NB4 (cell line): ENCODE data around the gene ANKLE1.

DNA sequence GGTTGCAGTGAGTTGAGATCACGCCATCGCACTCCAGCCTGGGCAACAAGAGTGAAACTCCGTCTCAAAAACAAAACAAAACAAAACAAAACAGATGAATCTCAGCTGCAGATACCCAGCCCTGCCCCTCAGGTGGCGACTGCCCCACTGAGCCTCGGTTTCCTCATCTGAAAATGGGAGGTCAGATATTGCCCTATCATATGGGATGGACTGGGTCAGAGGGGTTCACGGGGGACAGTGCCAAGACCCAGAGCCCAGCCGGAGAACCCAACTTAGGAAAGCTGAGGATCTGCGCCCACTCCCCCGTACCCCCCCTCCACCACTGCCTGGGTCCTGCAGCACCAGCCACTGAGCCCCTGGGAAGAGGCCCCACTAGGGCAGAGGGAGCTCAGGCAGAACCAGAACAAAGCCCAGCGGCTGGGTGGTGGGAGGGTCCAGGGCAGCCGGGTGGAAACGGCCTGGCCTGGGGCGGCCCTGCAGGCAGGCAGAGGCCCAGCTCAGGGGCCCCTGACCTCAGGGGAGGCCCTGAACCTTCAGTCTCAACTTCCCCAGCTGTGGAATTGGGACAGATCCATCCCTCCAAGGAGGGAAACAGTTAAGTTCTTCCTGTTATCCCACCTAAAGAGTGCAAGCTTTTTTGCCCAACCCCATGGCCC is 3.3 kb downstream of the NR2F6 start:
- RRBS, result no CpG with 5 or more reads among the region's 13 CpGs

- RRBS, result no CpG with 5 or more reads among the region's 7 CpGs
These were observed 301 bp downstream of the BABAM1 start for GRCh38 chr19:17267630-17267857.

- RRBS, result no CpG with 5 or more reads among the region's 6 CpGs
These were observed 4.1 kb downstream of the BABAM1 start for GRCh38 chr19:17271281-17271727.

DNA sequence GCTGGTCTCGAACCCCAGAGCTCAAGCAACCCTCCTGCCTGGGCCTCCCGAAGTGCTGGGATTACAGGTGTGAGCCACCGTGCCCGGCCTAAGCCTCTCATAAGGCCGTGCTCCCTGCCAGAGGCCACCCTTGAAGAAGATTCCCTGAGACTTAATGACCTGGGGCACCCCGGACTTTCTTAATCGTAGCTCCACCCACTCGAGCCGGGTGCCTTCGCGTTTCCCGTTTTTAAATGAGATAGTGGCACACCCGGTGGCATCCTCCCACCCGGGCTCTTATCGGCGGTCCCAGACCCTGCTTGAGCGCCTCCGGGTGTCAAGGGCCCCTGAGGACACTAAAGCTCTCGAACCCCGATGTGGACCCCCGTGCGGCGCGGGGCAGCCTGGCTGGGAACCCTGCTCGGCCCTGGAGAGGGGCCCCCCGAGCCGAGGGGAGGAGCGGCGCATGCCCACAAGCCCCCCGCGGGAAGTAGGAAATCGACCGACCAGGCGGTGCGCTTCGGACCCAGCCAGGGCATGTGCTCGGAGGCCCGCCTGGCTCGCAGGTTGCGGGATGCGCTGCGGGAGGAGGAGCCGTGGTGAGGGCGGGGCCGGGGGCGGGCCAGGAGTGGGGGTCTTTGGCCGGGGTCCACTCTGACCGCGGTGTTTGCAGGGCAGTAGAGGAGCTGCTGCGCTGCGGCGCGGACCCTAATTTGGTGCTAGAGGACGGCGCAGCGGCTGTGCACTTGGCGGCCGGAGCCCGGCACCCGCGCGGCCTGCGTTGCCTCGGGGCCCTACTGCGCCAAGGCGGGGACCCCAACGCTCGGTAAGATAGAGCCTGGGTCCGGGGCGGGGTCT is at the start of gene ANKLE1:
ANKLE1 (plus strand) TSS at position 497 of the 837 bp plus-strand sequence.
- RRBS, result 1% methylated on average over 25 of the region's 70 CpGs

DNA sequence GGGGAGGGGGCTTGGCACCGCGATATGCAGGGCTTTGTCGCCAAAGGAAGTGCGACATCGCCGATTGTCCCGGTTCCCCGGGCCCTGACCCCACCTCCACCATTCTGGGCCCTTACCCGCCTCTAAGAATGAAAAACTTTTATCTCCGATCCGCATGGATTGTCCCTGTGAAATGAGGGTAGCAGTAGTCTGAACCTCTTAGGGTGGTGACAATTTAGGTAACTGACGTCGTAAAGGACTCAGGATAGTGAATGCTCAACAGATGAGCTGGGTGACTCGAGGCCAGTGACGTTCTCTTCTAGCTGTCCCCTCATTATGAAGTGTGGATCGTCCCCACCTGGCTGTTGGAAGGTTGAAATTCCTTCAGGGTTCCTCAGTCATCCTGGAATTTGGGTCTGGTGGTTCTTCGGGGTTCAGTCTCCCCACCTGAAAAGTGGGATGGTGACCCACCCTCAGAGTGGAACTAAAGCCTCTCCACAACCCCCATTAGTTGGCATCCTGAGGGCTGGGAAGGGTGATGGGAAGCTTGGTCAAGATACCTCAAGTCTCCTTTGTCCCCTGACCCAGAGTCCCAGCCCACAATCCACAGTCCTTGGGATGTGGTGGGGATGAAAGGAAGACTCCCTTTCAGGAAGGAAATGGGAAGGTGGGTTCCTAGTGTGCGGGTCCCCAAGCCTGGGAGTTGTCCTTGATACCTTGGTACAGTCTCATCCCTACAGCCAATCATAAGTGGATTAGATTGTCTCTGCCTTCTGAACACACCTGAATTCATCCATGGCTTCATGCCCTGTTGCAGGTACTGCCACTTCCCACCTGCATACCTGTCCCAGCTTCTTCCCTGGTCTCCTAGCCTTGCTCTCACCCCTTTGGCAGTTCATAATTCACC is 931 bp downstream of the DDA1 start:
- RRBS, result 2% methylated on average over 7 of the region's 18 CpGs

DNA sequence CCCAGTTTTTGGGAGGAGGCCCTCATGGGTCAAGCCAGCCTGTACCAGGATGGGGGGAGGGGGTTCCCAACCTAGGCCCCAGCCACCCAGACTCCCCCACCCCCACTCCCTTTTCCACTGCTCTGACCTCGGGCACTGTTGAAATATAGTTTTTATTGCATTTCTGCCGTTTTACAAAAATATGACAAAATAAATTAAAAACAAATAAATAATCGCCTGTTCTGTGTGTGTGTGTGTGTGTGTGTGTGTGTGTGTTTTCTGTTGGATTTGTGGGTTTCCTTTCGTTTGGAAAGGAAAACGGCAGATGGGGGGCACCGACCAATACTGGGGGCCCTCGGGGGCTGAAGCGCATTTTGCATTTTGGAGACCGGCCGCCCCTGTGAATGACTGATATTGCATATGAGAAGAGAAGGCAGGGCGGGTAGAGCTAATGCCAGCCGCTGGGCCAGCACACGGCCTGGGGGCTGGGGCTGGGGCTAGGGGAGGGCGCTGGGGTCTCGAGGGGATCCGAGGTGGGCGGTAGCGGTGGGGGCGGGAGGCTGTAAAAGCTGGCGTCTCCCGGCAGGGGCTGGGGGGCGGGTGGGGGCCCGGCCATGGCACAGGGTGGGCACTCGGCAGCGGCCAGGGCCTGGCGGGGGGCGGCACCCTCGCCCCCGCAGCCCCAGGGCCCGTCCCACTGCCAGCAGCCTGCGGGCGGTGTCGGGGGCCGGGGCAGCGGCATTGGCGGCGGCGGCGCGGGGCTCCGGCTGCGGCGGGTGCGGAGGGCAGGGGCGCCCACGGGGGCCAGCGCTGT is 11.4 kb downstream of the ANO8 start:
- RRBS, result 96% methylated on average over 8 of the region's 47 CpGs

DNA sequence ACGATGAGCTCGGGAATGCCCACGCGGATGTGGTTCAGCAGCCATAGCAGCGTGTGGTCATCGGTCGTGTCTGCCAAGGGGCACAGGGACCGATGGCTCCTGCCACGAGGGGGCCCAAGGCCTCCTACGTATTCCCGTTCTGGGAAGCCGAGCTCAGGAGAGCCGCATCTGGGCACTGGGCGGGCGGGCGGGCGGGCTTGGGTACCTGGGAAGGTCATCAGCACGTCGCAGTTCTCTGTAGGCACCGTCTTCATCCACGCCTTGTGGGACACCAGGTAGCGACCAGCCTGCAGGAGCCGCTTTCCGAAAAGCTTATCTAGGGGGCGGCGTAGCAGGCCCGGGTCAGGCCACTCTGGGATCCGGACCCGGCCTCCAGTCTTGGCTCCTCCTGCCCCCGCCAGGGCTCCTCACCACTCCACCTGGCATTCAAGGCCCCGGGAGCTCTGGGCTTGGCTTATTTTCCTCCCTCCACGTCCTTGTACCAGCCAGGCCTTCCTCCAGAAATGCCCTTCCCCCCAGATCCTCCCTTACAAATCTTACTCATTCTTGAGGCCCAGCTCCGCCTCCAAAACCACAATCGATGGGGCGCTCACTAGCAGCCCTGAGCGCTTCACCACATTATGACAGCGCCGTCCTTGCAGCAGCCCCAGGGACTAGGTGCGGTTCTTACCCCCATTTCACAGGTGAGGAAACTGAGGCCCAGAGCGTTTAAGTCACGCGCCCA is 1.0 kb downstream of the ANO8 start:
- RRBS, result 39% methylated on average over 3 of the region's 42 CpGs

DNA sequence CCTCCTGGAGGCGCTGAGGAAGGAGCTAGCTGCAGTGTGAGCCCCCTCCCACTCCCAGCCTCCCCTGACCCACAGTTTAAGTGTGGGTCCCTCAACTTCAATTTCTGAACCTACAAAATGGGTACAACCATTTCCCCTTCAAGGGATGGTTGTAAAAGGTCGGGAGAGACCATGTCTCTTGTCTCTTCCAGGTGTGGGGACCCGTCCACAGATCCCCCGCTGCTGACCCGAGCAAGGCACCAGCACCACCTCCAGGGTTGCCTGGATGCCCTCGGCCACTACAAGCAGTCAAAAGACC is 3.9 kb downstream of the GTPBP3 start:
- RRBS, result no CpG with 5 or more reads among the region's 6 CpGs

DNA sequence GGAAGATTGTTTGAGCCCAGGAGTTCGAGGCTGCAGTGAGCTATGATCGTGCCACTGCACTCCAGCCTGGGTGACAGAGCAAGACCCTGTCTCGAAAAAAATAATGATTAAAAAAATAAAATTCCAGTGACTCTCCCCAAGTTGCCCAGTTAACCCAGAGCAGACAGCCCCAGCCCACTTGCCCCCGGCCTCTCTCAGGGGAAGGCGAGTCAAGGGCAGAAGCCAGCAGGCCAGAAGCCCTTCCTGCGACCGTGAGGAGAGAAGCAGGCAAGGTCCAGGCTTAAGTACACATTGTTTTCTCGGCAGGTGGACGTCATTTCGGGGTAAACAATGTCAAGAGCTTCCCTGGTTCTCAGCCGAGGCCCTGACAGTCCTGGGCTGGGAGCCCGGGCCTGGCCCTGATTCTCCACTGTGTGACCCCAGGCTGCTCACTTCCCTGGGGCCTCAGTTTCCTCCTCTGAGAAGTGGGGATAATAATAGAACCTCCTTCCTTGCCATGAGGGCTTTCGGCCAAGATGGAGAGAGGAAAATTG is 19.5 kb downstream of the PLVAP start:
- RRBS, result no CpG with 5 or more reads among the region's 13 CpGs

DNA sequence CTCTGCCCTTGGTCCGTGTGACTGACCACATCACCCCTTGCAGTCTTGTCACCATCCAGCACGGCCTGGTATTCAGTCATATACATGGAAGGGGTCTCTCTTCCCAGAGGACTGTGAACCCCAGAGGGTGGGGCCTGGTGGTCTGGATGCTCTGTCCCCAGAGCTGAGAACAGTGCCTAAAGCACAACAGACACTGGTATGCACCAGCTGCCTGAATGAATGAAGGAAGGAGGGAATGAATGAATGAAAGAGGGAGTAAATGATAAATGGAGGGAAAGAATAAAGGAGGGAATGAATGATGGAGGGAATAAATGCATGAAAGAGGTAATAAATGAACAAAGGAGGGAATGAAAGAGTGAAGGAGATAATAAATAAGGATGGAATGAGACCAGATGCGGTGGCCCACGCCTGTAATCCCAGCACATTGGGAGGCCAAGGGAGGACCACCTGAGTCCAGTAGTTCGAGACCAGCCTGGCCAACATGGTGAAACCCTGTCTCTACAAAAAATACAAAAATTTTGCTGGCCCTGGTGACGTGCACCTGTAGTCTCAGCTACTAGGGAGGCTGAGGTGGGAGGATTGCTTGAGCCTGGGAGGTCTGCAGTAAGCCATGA is 13.7 kb downstream of the SLC27A1 start:
- RRBS, result no CpG with 5 or more reads among the region's 6 CpGs

GRCh38 chr19:17517460-17518186 is 6.2 kb downstream of the PGLS start:
- RRBS, result no CpG with 5 or more reads among the region's 7 CpGs

- RRBS, result 3% methylated on average over 2 of the region's 26 CpGs
These were observed 343 bp upstream of the COLGALT1 start for GRCh38 chr19:17555040-17555571.

DNA sequence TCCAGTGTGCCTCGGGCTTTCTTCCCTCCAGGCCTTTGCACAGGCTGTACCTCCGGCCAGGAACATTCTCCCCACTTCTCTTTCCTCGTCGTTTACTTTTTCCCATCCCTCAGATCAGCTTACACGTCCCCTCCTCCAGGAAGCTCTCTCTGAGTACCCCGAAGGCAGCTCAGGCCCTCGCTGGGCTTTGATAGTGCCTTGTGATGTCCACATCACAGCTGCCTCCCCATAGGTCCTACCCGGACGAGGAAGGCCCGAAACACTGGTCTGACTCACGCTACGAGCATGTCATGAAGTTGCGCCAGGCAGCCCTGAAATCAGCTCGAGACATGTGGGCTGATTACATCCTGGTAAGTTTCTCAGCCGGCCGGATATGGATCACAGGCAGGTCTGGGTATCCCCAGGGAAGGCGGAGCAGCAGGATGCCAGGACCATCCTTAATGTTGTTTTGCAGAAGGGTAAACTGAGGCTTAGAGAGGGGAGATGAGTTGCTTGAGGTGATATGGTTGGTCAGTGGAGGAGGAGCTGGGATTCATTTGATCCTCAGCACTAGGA is 4.7 kb downstream of the COLGALT1 start:
- RRBS, result no CpG with 5 or more reads among the region's 17 CpGs

- RRBS, result no CpG with 5 or more reads among the region's 7 CpGs
These were observed 26.2 kb downstream of the COLGALT1 start for GRCh38 chr19:17581647-17582077.

- RRBS, result no CpG with 5 or more reads among the region's 103 CpGs
These were observed 50.6 kb downstream of the COLGALT1 start for GRCh38 chr19:17605603-17606967.

GRCh38 chr19:17777934-17779013 is 16.7 kb upstream of the B3GNT3 start:
- RRBS, result 95% methylated on average over 4 of the region's 46 CpGs

DNA sequence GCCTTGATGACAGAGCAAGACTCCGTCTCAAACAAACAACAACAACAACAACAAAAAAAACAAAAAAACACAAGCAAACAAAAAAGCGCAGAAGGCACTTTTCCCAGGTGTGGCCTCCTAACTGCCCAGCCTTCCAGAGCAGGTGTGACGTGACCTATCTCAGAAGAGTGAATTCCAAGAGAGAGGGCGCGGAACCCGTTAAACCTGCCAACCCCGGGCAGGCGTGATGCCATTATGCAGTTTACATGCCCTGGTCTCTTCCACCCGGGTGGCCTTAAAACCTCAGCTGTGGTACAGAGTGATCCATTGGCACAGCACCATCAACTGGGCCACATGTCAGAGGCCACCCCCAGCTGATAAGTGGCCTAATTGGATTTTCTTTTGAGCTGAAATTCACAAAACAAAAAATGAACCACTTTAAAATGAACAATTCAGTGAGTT is 3.7 kb upstream of the B3GNT3 start:
- RRBS, result 81% methylated on average over 2 of the region's 9 CpGs

- RRBS, result no CpG with 5 or more reads among the region's 4 CpGs
These were observed 1.6 kb downstream of the B3GNT3 start for GRCh38 chr19:17796287-17797117.

GRCh38 chr19:17860409-17861345 is 967 bp downstream of the RPL18A start:
- RRBS, result no CpG with 5 or more reads among the region's 22 CpGs

DNA sequence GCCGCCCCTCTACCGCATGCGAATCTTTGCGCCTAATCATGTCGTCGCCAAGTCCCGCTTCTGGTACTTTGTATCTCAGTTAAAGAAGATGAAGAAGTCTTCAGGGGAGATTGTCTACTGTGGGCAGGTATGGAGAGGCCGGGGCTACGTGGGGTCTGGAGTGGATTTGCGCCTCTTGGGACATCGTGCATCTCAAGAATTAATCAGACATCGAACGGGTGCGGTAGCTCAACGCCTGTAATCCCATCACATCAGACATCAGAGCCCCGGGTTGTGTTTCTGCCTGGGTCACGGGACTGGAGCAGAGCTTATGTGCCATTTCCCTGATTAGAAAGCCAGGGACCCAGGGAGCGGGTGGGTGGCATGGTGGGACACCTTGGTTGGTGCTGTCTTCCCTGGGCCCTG is 1.6 kb downstream of the RPL18A start:
- RRBS, result no CpG with 5 or more reads among the region's 18 CpGs